ENCODE results near the gene ARHGAP6.

GRCh38 chrX:11351347-11352350 lies 58.4 kb downstream of the AMELX start:
- PRO-cap, 2 experiments, result no peak in any of the 2 experiments

DNA sequence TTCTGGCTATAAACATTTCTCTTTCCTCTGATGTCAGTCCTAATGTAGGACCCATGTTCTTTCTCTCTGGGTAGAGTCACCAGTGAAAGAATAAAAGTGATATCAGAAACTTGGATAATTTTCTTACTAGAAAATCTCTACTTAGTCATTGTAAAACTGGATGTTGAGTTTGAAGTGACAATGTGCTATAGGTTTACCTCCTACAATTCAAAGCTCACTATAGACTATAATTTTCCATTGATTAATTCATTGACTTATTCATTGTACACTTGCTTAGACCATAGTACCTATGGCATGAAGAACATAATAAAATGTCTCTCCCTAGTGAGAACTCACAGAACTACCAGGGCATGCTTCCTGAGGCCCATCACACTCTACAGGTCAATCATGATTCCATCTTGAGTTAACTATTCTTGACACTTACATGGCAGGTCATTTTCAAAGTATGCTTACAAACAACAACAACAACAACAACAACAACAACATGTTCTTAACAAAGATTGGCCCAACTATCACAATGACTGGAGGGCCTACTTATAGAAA lies 77.3 kb downstream of the AMELX start:
- PRO-cap, 2 experiments, result no peak in any of the 2 experiments

DNA sequence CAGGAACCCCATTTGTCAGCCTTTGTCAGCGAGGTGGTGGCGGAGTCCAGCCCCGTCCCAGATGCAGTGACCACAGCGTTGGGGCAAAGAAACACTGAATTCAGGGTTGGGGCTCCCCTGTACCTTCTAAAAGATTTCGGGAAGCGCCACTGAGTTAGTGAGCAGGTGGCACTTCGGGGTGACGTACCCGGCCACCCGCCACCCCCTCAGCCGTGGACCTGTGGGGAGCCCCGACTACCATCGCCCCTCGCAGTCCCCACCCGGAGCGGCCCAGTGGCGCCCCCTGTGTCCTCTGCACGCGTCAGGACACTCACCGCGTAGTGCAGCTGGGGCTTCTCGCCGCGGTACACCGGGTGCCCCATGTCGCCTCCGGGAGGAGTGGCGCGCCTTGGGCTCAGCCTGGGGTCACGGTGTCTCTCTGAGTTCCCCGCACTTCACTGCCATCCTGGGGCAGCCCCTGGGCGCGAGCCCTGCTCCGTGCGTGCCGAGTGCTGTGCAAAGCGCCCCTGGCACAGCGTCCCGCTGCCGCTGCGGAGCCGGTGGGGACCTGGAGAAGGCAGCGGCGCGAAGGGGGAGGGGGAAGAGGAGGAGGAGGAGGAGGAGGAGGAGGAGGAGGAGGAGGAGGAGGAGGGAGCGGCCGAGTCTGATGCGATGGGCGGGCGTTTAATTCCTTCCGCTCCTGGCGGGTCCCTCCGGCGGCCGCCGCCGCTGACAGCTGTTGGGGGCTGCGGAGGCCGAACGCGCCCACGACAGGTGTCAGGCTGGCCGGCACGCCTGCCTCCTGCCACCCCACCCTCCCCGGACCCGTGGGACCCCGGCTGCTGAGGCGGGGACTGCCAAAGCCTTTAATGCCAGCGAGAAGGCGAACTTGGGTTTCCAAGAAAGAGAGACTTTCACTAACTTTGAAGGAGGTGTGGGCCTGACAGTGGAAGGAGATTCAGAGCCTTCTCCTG lies 134.3 kb downstream of the AMELX start:
- PRO-cap, 2 experiments, result peak in 1 of 2 experiments; most common plus-strand start position 695 of the sequence (in 1); most common minus-strand start position 570 of the sequence (in 1)

- PRO-cap, 2 experiments, result no peak in any of the 2 experiments
Measured at GRCh38 chrX:11665572-11666519, at the start of gene ARHGAP6. TSS of gene ARHGAP6 (minus strand) at chrX:11665920.

- PRO-cap, 2 experiments, result no peak in any of the 2 experiments
Measured at GRCh38 chrX:12494809-12495150, 296.4 kb upstream of the PRPS2 start.

DNA sequence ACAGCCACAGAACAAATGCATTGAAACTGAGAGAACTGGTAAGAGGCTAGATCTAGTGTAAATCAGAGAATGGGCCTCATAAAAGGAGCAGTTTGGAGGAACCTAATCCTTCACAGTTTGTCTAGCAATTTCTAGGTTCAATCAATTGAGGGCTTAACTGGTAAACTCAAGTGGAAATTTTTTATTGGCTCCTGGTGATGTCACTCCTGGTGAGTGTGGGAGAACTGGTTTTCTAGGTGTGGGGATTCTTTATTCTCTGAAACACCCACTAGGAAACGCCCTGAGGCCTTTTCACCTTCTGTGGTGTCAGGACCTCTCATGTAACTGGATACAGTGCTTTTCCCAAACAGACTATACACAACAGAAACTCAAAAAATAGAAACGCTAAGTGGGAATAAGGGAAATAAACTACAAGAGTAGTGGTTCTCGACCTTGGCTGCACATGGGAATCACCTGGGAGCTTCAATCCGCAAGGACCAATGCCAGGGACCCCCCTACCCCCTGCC lies 27.7 kb upstream of the TMSB4X start:
- PRO-cap, 2 experiments, result no peak in any of the 2 experiments

DNA sequence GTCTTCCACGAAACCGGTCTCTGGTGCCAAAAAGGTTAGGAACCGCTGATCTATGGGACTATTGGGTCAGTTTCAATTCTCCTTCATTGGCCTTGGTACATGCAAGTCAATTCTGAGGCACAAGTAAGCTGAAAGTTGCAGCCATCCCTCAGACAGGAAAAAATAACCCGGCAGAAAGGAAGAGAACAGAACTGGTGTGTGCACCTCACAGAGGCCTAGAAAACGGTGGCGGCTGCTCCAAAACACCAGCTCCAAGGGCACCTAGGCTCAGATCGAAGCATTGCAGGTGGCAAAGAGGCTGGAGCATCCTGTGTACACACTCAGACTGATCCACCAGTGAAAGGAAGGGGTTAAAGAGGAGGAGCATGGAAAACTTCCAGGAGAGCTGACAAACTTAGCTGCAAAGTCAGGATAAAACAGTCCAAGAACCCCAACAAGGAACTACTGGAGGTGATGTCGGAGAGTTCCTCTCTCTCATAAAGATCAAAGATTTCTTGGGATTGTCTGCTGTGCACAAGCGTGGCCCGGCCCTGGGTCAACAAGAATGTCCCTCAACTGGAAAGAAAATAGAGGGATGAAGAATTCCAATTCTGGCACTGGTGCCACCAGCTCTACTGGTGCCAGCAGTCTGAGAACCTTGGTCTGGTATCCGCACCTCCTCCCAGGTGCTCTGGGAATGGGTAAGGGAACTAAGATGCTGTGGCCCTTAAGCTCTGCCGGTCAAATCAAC lies 6.6 kb upstream of the TMSB4X start:
- PRO-cap, 2 experiments, result no peak in any of the 2 experiments

- PRO-cap, 2 experiments, result no peak in any of the 2 experiments
Measured at GRCh38 chrX:12986420-12986946, 11.6 kb downstream of the TMSB4X start.

DNA sequence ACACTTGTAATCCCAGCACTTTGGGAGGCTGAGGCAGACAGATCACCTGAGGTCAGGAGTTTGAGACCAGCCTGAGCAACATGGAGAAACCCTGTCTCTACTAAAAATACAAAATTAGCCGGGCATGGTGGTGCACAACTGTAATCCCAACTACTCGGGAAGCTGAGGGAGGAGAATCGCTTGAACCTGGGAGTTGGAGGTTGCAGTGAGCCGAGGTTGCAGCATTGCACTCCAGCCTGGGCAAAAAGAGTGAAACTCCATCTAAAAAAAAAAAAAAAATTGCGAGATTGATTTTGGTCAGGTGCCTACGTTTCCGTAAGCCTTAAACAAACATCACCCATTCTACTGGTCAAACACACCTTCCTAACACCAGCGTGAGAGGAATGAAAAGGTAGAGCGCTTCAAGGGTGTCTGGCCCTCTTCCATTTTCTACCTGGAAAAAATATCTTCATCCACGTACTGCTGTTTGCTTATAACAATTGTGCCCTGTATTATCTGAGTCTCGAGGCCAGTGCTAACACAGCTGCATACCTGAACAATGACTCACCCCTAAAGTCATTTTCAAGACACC lies 13.7 kb downstream of the TMSB4X start:
- PRO-cap, 2 experiments, result no peak in any of the 2 experiments

DNA sequence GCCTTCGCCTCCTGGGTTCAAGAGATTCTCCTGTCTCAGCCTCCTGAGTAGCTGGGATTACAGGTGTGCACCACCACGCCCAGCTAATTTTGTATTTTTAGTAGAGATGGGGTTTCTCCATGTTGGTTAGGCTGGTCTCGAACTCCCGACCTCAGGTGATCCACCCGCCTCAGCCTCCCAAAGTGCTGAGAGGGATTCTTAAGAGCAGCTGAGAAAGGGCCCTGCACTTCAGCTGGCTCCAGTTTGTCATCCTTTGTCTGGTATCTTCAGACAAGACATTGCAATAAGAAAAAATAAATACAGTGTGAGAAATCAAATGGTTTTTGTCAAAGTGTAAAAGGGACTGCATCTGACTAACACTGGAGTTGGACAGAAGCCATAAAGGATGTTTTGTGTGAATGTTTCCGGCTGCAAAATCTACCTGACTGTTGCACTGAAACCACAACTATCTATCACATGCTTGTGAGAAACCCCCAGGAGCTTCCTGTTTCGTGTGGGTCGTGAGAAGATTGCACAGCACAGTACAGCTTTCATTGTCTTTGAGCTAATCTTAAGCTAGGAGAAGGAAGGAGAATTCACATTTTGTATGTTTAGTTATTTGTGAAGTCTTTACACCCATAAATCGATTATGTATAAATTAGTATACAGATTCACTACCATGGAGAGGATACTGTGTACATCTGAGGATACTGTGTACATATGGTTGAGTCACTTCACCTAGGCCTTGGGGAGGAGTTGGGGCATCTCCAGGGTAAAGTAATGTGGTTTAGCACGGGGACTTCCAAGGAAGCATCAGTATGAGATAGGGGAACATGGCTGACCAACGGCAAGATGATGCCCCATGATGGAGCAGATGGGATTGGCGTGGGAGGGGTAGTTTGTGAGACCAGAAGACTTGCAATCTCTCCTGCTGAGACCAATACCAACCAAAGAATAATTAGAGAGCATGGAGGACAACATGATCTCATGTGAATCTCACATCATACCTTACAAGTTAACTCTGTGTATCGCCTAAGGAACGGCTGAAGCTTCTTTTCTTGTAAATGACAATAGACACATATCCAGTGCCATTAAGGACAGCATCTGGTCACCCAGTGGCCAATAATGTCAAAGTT lies 42.9 kb upstream of the FAM9C start:
- PRO-cap, 2 experiments, result no peak in any of the 2 experiments

- PRO-cap, 2 experiments, result no peak in any of the 2 experiments
Measured at GRCh38 chrX:13142801-13143404, 98.5 kb upstream of the FAM9C start.

- PRO-cap, 2 experiments, result no peak in any of the 2 experiments
Measured at GRCh38 chrX:13463606-13464015, 105.8 kb upstream of the EGFL6 start.

DNA sequence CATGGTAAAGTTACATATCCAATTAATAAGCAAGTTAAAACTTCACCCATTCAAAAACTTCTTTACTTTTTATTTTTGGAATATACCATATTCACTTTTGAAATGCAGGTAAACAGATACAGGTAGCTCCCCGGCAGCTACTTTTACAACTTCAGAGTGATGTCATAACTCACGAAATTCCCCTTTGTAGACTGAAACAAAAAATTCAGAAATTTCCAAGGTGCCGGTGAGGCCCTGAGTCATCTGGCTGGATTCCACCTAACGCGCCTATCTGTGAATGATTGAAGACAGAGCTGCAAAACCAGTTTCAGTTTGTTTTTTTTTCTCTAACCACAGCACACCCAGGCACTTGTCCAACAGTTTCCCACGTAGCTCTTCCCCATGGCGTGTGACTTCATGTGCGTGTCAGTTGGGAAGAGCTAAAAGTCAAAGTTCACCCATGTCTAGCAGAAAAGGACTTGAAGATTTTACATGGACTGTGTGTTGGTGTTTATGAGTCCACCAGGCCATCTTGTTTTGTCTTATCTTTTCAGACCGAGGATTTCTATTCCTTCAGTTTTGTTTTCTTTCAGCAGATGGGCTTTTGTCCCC lies 16.3 kb downstream of the TCEANC start:
- PRO-cap, 2 experiments, result no peak in any of the 2 experiments

DNA sequence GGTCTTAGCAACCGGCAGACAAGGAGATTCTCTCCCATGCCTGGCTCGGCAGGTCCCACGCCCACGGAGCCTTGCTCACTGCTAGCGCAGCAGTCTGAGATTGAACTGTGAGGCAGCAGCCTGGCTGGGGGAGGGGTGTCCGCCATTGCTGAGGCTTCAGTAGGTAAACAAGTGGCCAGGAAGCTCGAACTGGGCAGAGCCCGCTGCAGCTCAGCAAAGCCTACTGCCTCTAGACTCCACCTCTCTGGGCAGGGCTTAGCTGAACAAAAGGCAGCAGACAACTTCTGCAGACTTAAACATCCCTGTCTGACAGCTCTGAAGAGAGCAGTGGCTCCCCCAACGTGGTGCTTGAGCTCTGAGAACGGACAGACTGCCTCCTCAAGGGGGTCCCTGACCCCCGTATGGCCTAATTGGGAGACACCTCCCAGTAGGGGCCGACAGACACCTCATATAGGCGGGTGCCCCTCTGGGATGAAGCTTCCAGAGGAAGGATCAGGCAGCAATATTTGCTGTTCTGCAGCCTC lies 9.4 kb downstream of the TRAPPC2 start:
- PRO-cap, 2 experiments, result no peak in any of the 2 experiments

DNA sequence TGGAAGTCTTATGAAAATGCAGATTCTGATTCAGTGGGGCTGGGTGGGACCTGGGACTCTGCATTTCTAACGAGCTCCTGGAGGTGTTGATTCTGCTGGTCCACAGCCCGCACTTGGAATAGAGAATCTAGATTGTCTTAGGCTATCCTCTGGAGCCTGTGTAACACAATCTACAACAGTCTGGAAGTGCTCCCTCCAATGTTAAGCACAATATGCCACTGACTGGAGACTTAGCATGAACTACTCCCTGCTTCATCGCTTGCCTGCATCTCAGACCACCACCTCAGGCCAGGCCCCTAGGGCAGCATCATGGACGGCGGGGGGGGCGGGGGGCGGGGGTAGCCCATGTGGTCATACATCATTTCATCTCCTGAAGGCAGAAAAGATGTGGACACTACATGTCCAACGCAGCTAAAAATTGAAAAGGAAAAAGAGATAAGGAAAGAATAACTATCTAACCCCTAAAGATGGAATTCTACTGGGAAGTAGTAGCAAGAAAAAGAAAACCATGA lies 12.7 kb downstream of the GPM6B start:
- PRO-cap, 2 experiments, result no peak in any of the 2 experiments

DNA sequence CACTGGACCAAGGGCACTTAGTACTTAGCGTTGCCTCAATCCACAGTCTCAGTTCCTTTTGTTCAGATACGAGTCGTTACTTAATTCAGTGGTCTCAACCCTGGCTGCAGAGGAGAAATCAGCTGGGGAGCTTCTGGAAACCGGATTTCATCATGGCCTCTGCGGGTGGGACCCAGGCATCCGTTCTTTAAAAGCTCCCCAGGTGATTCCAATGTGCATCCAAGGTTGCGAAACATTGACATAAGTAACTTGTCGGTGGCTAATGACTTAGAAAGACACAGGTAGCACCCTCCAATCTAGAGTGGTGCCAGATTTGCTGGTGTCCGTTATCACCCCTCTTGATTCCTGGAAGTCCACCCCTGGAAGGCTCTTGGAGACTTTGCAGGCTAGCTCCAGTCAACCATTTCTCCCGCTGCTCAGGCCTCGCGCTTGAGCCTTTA lies 90.6 kb downstream of the GEMIN8 start:
- PRO-cap, 2 experiments, result peak in 1 of 2 experiments; most common plus-strand start position 150 of the sequence (in 1); most common minus-strand start position 54 of the sequence (in 1)

GRCh38 chrX:13983797-13984139 lies 45.9 kb downstream of the GEMIN8 start:
- PRO-cap, 2 experiments, result no peak in any of the 2 experiments

- PRO-cap, 2 experiments, result no peak in any of the 2 experiments
Measured at GRCh38 chrX:15314250-15314932, 1.0 kb downstream of the ASB11 start.

GRCh38 chrX:15601673-15602331 lies 1.0 kb upstream of the ACE2 start:
- PRO-cap, 2 experiments, result no peak in any of the 2 experiments

DNA sequence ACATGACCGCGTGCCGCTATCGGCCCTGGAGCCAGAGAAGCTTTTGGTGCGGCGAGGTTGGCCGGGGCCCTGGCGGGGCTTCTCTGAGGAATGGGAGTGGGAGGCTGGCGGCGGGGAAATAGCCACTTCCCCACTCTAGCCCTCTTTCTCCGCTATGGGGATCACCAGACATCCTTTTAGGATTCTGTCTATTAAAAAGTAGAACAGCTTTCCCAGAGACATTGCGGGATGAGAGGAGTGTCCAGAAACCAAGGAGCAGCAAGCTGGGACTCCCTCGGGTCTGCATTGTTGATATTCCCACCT lies 11.2 kb upstream of the CLTRN start:
- PRO-cap, 2 experiments, result no peak in any of the 2 experiments

Measured in cerebral cortex (tissue), 2 donors.